ENCODE results near the genes BPIFA3, CBFA2T2 and ZNF341.

- RAMPAGE, long total RNA: no peak
- RRBS: no CpG with 5 or more reads among the region's 2 CpGs
Measured at GRCh38 chr20:33217065-33217437, at the start of gene BPIFA3. Gene BPIFA3, plus strand, starts transcription at chr20:33217352.

GRCh38 chr20:33370160-33370901 lies 31.0 kb downstream of the CDK5RAP1 start:
- RAMPAGE, long total RNA: no peak
- RRBS: no CpG with 5 or more reads among the region's 10 CpGs

- RAMPAGE, long total RNA: no peak
- RRBS: no CpG with 5 or more reads among the region's 8 CpGs
Measured at GRCh38 chr20:33418923-33419549, 17.7 kb upstream of the CDK5RAP1 start.

- RAMPAGE, long total RNA: no peak
- RRBS: 1% methylated on average over 28 of the region's 110 CpGs
Measured at GRCh38 chr20:33490019-33491171, at the start of gene CBFA2T2. Gene CBFA2T2, plus strand, starts transcription at chr20:33490096.

- RAMPAGE, long total RNA: no peak
- RRBS: 42% methylated on average over 5 of the region's 7 CpGs
Measured at GRCh38 chr20:33568429-33568774, 78.5 kb downstream of the CBFA2T2 start.

DNA sequence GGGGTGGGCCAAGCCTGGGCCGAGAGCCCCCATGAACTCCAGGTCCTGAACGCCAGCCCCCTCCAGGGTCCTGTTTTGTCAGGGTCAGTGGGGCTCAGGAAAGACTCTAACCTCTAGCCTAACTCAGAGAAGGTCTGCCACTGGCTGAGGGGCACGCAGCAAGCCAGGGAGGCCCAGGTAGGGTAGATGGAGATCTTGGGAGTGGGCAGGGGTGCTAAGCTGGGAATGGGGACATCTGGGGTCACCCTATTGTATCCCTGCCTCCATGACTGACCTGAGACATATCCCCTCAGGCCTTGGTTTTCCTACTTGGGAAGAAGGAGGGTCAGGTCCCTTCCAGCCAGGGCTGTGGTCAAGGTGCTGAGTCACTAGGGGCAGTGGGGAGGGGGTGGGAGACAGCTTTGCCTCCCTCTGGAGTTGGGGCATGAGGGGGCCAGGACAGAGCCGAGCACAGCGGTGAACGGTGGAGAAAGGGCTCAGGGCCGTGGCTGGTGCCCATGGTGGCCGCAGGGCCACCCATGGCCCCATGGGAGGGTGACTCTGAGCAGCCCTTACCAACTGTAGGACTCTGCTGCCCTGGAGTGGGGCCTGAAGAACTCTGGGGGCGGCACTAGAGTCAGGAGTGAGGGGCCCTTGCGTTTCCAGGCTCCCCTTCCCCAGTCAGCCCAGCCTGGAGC lies 844 bp downstream of the NECAB3 start:
- RAMPAGE, long total RNA: no peak
- RRBS: no CpG with 5 or more reads among the region's 10 CpGs

- RAMPAGE, long total RNA: no peak
- RRBS: 2% methylated on average over 39 of the region's 60 CpGs
Measured at GRCh38 chr20:33731668-33732190, at the start of gene ZNF341. Gene ZNF341, plus strand, starts transcription at chr20:33731996.

DNA sequence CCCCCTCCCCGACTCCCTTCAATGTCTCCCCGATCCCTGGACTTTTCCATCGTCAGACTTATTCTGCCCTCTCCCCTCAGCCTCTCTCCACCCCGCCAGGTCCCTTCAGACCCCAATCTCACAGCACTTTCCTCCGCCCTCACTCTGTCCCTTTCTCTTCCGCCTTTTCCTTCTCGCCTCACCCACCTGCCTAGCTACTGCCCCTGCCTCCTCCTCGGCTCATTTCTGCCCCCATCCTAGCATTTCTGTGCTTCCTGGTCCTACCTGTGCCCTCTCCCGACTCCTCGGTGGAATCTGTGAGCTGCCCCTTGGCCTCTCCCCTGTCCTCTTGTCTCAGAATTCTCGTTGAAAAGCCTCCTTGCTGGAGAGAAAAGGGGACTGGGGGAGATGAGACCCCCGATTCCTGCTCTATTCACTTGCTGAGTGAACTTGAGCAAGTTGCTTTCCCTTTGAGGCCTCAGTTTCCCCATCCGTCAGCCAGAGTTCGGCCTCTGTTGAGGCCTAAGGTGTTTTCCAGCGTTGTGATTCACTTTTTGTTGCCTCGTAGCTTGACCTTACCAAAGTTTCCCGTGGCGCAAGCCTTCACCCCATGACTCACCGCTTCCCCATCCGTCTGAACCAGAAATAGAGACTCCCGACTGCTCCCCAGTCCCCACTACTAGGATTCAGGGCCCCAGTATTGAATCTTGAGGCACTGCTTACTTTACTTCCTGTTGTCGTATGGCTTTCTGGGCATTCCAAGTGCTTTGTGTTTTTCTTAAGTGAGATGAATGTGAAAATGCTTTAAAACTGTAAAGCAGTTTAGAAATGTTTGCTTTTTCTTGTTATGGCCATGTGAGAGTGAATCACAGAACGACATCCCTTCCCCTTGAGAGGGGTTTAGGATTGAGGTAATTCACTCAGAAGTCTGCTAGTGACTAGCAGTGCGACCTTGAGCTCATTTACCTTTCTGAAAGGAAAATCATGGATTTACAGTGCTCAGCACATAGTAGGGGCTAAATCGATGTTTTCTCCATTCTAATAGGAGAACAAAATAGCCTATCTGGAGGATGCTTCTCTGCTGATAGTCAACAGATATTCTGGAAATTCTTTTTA lies 998 bp downstream of the CHMP4B start:
- RAMPAGE, long total RNA: no peak
- RRBS: no CpG with 5 or more reads among the region's 25 CpGs

DNA sequence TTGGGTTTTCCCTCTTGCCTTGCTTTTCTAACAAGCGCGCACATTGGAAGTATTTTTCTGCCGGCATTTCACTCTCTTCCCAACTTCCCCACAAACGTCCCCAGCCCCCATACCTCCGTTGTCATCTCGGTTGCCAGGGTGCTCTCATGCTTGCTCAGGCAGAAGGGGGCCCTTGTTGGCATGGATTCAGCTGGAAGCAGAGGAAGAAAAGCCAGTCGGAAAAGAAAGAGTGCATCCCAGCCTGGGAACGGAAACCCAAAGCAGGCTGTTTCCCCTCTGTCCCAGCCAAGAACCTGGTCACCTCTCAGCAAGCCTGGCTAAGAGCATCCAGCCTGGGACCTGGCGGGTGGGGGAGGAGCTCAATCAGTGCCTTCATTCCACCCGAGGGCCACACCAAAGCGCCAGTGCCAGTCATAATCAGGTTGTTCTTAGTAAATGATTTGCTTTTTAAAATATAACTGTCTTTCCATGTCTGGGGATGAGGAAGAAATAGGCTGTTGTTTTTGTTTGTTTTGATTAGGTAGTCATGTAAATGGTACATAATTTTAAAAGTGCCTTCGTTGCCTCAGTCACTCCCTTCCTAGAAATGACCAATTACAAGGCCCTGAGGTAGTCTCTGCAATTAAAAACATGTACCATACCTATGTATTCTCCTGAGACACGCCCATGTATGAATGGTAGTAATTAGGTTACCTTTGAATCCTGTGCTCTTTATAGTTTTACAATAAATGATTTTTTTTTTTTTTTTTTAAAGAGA lies 21.1 kb downstream of the CHMP4B start:
- RAMPAGE, long total RNA: no peak
- RRBS: no CpG with 5 or more reads among the region's 13 CpGs

DNA sequence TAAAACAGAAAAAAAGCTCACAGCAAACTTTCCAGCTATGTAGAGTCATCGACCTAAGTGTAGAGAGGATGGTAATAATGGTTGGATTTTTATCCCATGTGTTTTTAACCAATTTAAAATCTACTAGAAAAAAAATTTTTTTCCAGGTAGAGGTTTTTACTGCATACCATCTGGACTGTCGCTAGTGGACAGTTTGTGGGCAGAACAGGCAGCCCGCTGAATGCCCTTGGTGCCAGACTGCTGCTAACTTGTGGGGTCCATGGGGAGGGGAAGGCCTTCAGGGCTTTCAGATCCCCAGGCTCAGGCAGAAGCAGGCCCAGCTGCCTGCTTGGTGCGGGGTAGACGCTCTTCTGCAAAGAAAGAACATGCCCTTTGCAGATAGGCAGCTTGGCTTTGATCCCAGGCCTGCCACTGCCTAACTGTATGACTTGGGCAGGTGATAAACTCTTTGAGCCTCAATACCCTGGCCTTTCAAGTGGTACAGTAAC lies 28.3 kb downstream of the CHMP4B start:
- RAMPAGE, long total RNA: no peak
- RRBS: no CpG with 5 or more reads among the region's 5 CpGs

DNA sequence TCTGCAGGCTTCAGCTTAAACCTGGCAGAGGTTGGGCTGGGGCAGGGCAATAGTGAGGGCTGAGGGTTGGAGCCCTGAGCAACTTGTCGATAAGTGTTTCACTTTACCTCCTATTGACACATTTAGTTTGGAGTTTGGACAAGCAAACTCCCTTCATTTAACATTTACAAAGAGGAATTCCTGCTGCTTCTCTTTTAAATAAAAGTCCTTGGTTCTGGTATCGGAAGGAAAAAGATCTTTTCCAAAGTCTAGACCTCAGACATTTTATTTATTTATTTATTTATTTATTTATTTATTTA lies 32.4 kb downstream of the RALY start:
- RAMPAGE, long total RNA: no peak
- RRBS: no CpG with 5 or more reads among the region's 2 CpGs

GRCh38 chr20:34082140-34082651 lies 29.8 kb downstream of the EIF2S2 start:
- RAMPAGE, long total RNA: no peak
- RRBS: no CpG with 5 or more reads among the region's 5 CpGs

- RAMPAGE, long total RNA: no peak
- RRBS: no CpG with 5 or more reads among the region's 4 CpGs
Measured at GRCh38 chr20:34110687-34111123, 1.3 kb downstream of the EIF2S2 start.

DNA sequence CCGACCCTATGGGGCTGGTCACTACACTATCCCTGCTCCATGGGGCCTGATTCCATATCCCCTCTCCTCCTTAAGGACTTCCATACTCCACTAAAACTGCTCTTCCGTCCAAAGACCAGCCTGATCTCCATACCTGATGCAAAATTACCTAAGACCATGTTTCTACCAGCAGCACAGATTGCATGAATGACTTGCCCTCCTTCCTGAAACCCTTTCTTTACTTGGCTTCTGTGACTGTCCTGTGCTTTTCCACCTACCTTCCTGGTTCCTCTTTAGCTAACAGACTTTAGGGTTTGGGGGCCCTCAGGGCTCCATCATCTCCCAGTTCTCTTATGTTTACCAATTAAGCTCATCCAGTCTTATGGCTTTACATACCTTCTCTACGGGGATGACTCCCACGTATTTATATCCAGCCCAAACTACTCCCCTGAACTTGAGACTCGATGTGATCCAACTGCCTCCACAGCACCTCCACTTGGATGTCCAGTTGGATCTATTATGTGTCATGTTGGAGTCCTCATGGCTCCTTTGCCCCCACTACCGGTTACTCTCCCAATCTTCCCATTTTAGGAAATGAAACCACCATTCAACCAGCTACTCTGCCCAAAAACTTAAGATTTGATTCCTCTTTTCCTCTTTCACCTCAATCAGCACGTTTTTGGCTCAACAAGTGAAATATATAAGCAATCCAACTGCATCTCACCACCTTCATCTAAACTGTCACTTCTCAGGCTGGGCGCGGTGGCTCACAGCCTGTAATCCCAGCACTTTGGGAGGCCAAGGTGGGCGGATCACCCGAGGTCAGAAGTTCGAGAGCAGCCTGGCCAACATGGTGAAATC lies 3.8 kb downstream of the AHCY start:
- RAMPAGE, long total RNA: no peak
- RRBS: no CpG with 5 or more reads among the region's 12 CpGs

GRCh38 chr20:34458633-34459358 lies 57.4 kb upstream of the DYNLRB1 start:
- RAMPAGE, long total RNA: no peak
- RRBS: no CpG with 5 or more reads among the region's 5 CpGs

GRCh38 chr20:34516480-34517167 lies 402 bp downstream of the DYNLRB1 start:
- RAMPAGE, long total RNA: no peak
- RRBS: 3% methylated on average over 18 of the region's 40 CpGs

GRCh38 chr20:34540483-34541183 lies 17.9 kb upstream of the MAP1LC3A start:
- RAMPAGE, long total RNA: no peak
- RRBS: no CpG with 5 or more reads among the region's 14 CpGs

DNA sequence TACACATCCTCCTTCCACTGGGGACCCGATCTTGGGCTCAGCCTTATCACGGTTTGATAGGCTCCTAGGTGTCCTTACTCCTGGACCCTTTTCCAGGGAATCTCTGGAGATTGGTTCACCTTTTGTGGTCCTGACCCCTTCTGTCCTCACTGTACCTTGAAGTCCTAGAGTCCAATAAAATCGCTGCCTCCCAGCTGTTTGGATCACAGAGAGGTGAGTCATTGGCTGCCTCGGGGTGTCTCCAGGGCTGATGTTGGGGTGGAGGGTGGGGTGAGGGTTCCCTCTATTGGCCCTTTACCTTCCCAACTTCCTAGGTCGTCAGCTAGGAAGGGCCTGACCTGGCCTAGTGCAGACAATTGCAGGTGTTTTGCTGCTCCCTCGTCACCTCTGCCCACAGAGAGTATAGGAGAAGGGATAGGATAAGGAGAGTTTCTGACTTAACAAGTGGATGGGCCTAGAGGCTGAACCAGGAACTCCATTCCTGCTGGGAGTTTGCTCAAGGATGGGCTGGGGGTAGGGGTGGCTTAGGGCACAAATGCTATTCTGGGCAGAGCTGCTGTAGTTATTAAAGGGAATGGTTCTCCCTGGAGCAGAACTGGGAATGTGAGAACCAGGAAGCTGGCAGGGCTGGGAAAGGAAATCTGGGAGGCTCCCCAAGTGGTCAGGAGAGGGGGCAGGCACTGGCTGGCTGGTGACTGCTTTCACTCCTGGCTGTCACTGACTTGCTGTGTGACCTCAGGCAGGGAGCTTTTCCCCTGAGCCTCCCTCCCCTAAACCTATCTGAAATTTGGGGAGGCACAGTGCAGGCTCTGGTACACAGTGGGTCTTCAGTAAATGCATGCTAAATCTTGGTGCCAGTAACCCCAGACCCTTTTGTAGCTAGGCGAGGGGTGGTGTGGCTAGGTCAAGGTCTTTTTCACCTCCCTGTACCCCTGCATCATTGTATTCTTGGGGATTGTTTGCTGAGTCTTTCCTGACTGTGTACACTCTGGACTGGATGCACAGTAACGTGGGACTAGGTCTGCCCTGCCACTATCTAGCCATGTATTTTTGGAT lies 1.4 kb downstream of the TP53INP2 start:
- RAMPAGE, long total RNA: no peak
- RRBS: no CpG with 5 or more reads among the region's 8 CpGs

DNA sequence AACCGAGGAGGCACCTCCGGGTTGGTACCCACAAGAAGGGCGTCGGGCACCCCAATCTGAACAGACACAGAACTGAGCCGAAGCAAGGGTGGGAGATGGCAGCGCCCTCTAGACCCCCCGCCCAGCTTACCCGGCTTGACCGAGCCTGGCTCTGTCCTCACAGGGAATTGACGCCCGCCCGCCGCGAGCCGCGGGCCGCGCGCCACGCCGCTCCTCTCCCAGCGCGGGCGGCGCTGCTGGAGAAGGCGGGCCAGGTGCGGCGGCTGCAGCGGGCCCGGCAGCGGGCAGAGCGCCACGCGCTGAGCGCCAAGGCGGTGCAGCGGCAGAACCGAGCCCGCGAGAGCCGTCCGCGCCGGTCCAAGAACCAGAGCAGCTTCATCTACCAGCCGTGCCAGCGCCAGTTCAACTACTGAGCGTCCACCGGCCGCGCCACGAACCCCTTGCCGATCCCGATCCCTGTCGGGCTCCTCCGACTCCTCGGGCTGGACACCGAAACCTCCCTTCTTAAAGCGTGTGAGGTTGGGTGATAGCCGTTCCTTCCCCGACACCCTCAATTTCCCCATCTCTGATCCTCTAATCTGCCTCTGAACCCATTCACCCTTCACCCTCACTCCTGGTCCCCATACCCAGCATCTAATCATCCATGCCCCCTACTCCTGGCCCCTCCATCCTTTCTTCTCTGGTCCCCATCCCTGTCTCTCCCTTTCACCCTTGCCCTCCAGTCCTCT lies 5.9 kb downstream of the TP53INP2 start:
- RAMPAGE, long total RNA: no peak
- RRBS: 1% methylated on average over 24 of the region's 60 CpGs

GRCh38 chr20:34749484-34750032 lies 45.4 kb downstream of the TP53INP2 start:
- RAMPAGE, long total RNA: no peak
- RRBS: no CpG with 5 or more reads among the region's 7 CpGs

Data from hepatocyte (in vitro differentiated cells and primary cell).